ENCODE measurements around a stretch of chr6.

- RAMPAGE, long total RNA: no peak
- RRBS: no CpG with 5 or more reads among the region's 4 CpGs
Observed at GRCh38 chr6:123636255-123636738, 453 bp downstream of the TRDN start.

- RAMPAGE, long total RNA: no peak
- RRBS: no CpG with 5 or more reads among the region's 3 CpGs
Observed at GRCh38 chr6:123967952-123968231, 164.2 kb downstream of the NKAIN2 start.

GRCh38 chr6:124244340-124244786 is 440.7 kb downstream of the NKAIN2 start:
- RAMPAGE, long total RNA: no peak
- RRBS: no CpG with 5 or more reads among the region's 5 CpGs

GRCh38 chr6:124712773-124713117 is 249.5 kb upstream of the RNF217 start:
- RAMPAGE, long total RNA: no peak
- RRBS: no CpG with 5 or more reads among the region's 2 CpGs

- RAMPAGE, long total RNA: no peak
- RRBS: no CpG with 5 or more reads among the region's 10 CpGs
Observed at GRCh38 chr6:125001893-125002687, 39.9 kb downstream of the RNF217 start.

DNA sequence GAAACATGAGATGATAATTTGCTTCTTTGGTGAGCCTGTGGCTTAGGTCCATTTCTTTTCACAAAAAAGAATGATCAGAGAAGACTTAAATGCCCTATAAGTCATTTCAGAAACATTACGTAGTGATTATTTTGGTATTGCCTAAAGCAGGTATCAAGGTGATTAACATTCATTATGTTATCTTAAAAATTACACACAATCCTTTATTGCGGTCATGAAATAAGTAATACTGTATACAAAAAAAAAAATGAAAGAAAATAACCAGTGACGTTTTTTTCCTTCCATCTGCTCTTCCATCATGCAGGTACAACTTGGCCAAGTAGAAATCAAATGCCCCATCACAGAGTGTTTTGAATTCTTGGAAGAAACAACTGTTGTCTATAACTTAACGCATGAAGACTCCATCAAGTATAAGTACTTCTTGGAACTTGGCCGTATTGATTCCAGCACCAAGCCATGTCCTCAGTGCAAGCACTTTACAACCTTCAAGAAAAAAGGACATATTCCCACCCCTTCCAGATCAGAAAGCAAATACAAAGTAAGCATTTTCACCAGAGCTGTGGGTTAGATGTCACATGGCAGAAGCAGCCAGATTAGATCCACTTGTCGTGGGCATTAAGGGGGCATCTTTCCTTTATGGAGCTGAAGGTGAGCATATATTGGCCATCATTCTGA is 82.8 kb downstream of the RNF217 start:
- RAMPAGE, long total RNA: no peak
- RRBS: no CpG with 5 or more reads among the region's 6 CpGs

- RAMPAGE, long total RNA: no peak
- RRBS: 1% methylated on average over 7 of the region's 55 CpGs
Observed at GRCh38 chr6:125099353-125100493, 53.9 kb upstream of the TPD52L1 start.

GRCh38 chr6:125203302-125203885 is 49.8 kb downstream of the TPD52L1 start:
- RAMPAGE, long total RNA: no peak
- RRBS: no CpG with 5 or more reads among the region's 1 CpG

DNA sequence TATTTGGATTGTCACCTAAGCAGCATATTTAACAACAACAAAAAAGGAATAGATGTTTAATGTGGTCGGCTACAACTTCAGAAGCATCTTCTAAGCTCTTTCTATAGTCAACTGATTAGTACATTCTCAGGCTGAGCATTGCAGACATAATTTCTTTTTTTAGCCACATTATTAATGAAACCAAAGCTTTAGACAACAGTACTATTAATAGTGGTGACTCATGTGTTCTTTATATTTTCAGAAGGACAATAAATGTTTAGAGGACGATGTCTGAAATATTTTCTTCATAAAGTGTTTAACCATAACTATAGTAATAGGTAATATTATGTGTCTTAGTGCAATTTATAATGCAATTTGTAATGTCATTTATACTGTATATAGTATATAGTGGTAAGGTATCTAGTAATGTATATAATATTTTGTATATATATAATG is 52.4 kb downstream of the TPD52L1 start:
- RAMPAGE, long total RNA: no peak
- RRBS: no CpG with 5 or more reads among the region's 2 CpGs

- RAMPAGE, long total RNA: no peak
- RRBS: 2% methylated on average over 13 of the region's 66 CpGs
Observed at GRCh38 chr6:125747258-125748164, 1.9 kb upstream of the HEY2 start.

GRCh38 chr6:125789184-125789577 is 1.6 kb upstream of the NCOA7 start:
- RAMPAGE, long total RNA: no peak
- RRBS: no CpG with 5 or more reads among the region's 1 CpG

- RAMPAGE, long total RNA: no peak
- RRBS: no CpG with 5 or more reads among the region's 5 CpGs
Observed at GRCh38 chr6:125809373-125810047, 18.8 kb downstream of the NCOA7 start.

- RAMPAGE, long total RNA: no peak
- RRBS: no CpG with 5 or more reads among the region's 6 CpGs
Observed at GRCh38 chr6:125812385-125813036, 21.8 kb downstream of the NCOA7 start.

DNA sequence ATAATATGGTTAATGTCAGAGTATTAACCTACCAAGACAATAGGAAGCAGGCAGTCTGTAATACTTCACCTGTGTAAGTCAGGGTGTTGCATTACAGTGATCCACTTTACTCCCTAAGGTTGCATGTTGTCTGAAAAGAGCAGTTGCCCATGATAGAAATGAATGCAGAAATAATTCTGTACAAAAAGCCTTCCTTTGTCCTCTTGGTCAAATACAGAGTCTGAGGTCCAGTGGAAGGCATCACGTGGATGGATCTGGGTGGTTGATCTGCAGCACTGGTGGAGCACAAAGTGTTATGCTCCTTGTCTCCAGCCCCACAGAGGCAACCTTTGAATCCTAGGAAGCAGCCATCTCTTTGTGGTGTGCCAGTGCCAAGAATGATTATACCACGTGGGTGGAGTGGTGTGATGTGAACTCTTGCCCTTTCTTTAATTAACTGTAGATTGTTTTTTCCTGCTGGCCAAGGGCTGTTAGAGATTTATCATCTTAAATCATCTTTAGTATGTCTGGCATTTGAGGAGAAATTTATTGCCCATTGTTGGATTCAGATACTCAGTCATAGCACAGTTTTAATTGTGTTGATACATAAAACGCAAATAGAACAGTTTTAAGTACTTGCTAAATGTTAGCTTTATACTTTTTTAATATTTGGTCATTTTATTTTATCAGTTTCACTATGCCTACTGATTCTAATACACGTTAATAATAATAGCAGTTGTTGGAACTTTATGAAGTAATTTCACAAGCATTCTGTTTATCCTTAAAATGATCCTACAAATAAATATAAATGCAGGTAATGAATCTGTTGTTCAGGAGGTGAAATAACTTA is 31.1 kb downstream of the NCOA7 start:
- RAMPAGE, long total RNA: no peak
- RRBS: no CpG with 5 or more reads among the region's 4 CpGs

GRCh38 chr6:125869521-125869720 is 78.7 kb downstream of the NCOA7 start:
- RAMPAGE, long total RNA: no peak
- RRBS: no CpG with 5 or more reads among the region's 5 CpGs

DNA sequence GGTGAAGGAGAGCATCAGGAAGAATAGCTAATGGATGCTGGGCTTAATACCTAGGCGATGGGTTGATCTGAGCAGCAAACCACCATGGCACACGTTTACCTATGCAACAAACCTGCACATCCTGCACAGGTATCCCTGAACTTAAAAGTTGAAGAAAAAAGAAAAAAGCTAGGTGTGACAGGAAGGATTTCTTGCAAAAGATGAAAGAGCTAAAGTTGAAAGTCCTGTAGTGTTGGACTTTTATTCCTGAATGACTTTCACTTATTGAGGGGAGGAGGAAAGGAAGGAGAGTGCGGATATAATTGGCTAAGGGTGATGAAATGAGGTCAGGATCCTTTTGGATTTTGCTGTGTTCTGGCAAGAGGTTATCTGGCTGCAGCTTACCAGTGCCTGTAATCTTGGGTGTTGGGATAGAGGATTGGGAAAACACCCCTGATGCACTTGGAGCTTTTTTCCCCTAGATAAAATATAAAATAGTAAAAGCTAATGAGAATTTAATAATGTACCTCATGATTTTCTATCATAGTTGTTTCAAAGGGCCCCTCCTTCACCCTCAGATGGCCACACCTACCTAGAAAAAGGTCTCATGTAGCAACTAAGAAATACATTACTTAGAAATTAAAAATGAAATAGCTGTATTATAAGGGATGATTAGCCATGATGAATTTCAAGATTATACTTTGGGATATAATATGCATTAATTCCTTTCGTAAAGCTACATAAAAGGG is 8.8 kb downstream of the TRMT11 start:
- RAMPAGE, long total RNA: no peak
- RRBS: no CpG with 5 or more reads among the region's 4 CpGs

GRCh38 chr6:126047410-126047821 is 61.1 kb downstream of the TRMT11 start:
- RAMPAGE, long total RNA: no peak
- RRBS: no CpG with 5 or more reads among the region's 10 CpGs

- RAMPAGE, long total RNA: no peak
- RRBS: 1% methylated on average over 16 of the region's 63 CpGs
Observed at GRCh38 chr6:127267006-127268085, 682 bp downstream of the RNF146 start.

- RAMPAGE, long total RNA: no peak
- RRBS: no CpG with 5 or more reads among the region's 8 CpGs
Observed at GRCh38 chr6:127268868-127269239, 2.2 kb downstream of the RNF146 start.

GRCh38 chr6:127289739-127290424 is 23.2 kb downstream of the RNF146 start:
- RAMPAGE, long total RNA: no peak
- RRBS: no CpG with 5 or more reads among the region's 6 CpGs